ENCODE measurements around the genes ARNT2 and MEX3B.

- PRO-cap: no peak
These were observed 22.7 kb downstream of the ZFAND6 start for GRCh38 chr15:80082143-80082552.

DNA sequence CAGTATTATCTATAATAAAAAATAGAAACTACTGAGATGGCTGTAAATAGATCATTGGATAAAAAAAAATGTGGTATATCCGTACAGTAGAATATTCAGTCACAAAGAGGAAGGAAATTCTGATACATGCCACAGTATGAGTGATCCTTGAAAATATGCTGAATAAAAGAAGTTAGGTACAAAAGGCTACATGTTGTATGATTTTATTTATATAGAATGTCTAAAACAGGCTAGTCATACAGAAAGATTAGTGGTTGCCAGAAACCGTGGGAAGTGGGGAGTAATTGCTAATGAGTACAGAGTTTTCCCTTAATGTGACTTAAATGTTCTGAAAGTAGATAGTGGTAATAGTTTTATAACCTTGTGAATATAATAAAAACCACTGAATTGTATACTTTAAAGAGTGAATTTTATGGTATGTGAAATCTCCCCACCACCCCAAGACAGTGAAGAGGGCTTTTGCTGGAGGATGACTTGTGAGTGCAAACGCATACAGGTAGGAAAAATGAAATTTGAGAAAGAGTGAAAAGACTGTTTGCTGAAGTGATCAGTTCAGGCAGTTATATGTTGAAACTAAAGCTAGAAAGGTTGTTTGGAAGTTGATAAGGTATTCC, 24.8 kb upstream of the FAH start:
- PRO-cap: no peak

DNA sequence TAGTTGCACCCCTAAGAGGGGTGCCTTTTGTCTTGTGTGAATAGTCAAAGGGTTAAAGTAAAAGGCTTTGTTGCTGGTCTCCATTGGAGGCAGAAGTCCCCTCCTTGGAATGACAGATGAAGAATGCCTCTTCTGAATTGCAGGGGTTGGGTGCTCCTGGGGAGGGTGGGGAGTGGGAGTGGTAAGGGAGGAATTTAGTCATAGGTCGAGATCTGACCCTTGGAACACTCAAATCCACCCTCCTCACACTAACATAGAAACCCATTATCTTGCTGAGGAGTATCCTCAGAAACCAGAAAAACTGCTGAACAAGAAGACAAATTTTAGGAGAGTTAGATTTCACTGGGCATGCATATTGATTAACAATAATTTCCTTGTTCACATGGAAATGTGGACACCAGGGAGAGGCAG, 4.7 kb downstream of the CTXND1 start:
- PRO-cap: no peak

- PRO-cap: unidirectional peak, plus-strand start at chr15:80404348; unidirectional peak, minus-strand start at chr15:80404404
These were observed at the start of gene ARNT2 for GRCh38 chr15:80403439-80404619. Gene ARNT2, plus strand, starts transcription at chr15:80404382.

- PRO-cap: unidirectional peak, minus-strand start at chr15:80404809
These were observed 427 bp downstream of the ARNT2 start for GRCh38 chr15:80404620-80404998.

DNA sequence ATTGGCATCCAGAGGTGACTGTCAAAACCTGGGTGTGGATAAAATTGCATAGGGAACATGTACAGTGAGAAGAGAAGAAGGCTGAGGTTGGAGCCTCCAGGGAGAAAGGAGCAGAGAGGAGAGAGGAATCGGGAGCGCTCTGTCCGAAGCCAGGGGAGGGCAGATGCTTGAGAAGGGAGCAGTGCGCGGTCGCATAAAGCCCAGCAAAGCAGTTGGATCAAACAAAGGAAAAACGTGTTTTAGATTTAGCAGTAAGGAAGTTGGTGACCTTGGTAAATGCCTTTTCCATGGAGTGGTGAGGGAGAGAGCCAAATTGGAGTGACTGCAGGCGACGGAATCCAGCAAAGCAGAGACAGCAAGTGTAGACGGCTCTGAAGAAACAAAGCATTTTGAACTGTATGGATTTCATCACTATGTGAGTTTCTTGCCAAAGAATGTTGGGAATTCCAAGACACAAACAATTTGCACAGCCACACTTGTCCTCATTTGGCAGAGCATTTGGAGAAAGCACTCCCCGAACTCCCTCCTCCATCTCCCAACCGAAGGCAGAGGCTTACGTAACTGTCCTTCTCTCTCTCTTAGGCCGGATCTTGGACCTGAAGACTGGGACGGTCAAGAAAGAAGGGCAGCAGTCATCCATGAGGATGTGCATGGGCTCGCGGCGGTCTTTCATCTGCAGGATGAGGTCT, 103.5 kb downstream of the ARNT2 start:
- PRO-cap: no peak

GRCh38 chr15:80584470-80585145, 110.5 kb upstream of the ABHD17C start:
- PRO-cap: no peak

DNA sequence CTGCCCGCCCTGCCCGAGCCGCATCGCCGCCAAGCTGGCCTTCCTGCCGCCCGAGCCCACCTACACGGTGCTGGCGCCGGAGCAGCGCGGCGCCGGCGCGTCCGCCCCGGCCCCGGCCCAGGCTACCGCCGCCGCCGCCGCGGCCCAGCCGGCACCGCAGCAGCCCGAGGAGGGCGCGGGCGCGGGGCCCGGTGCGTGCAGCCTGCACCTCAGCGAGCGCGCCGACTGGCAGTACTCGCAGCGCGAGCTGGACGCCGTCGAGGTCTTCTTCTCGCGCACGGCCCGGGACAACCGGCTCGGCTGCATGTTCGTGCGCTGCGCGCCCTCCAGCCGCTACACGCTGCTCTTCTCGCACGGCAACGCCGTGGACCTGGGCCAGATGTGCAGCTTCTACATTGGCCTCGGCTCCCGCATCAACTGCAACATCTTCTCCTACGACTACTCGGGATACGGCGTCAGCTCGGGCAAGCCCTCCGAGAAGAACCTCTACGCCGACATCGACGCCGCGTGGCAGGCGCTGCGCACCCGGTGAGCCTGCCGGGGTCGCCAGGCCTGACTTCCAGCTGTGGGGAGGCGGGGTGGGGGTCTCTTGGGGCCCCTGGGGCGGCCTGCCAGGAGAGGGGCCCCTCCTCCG, 499 bp downstream of the ABHD17C start:
- PRO-cap: unidirectional peak, minus-strand start at position 226 of the sequence

GRCh38 chr15:80699879-80700487, 4.9 kb downstream of the ABHD17C start:
- PRO-cap: no peak

- PRO-cap: no peak
These were observed 41.1 kb upstream of the CEMIP start for GRCh38 chr15:80737616-80738849.

GRCh38 chr15:80777012-80777642, 2.0 kb upstream of the CEMIP start:
- PRO-cap: no peak

- PRO-cap: no peak
These were observed 4.6 kb downstream of the MESD start for GRCh38 chr15:80984794-80985639.

DNA sequence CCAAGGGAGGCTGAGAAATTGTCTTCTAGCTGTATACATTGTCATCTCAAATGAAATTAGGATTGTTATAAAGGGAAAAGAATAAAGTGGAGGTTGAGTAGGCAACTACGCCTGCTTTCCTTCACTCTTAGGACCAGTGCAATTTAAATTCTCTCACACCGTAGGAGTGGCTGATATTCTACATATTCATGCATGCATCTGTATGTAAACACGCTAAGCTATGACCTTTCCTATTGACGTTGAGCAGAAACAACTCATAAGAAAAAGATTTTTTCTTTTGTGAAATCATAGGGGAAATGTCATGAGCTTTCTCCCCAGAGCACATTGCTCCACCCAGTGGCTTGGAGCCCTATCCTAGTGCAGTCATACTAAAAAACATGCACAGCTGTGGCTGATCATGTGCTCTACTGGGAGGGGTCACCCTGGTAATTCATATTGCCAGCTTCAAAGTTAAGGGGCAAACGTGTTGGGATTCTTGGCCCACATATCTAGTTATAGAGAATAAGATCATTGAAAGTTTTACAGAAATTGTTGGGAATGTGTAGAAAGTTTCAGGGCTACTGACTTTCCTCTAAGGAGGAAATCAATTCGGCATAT, 1.8 kb upstream of the MESD start:
- PRO-cap: no peak

- PRO-cap: no peak
These were observed 30.2 kb downstream of the CFAP161 start for GRCh38 chr15:81164368-81164650.

DNA sequence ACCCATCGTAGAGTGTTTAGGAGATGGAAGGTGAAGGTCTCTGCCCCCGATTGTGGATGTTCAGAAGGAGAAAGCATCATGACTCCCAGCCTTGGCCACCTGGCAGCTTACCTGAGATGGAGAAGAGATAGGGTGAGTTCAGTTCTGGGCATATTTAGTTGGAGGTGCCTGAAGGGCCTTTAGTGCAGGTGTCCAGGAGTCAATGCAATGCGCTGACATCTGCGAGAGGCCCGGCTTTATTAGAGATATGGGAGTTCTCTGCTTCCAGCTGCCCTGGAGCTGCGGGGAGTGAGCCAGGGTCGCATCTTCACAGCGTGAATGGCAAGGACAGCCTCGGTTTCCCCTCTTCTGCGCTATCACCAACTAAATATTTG, 727 bp upstream of the STARD5 start:
- PRO-cap: no peak

GRCh38 chr15:81798074-81798851, 247.6 kb downstream of the MEX3B start:
- PRO-cap: no peak

GRCh38 chr15:82043063-82044114, 2.4 kb downstream of the MEX3B start:
- PRO-cap: no peak

- PRO-cap: bidirectional peak, plus-strand start at chr15:82046260, minus-strand start at chr15:82046139
These were observed at the start of gene MEX3B for GRCh38 chr15:82045947-82046558. Gene MEX3B, minus strand, starts transcription at chr15:82046018.

DNA sequence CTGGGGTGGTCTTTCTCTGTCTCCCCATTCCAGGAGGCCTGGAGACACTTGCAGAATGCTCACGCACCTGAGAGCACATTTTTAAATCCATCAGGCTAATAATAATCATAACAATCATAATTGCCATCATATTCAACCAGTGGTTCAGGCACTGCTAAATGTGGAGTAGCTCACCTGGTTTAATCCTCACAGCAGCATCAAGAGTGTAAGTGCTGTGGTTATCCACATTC, 33.9 kb downstream of the SAXO2 start:
- PRO-cap: no peak

DNA sequence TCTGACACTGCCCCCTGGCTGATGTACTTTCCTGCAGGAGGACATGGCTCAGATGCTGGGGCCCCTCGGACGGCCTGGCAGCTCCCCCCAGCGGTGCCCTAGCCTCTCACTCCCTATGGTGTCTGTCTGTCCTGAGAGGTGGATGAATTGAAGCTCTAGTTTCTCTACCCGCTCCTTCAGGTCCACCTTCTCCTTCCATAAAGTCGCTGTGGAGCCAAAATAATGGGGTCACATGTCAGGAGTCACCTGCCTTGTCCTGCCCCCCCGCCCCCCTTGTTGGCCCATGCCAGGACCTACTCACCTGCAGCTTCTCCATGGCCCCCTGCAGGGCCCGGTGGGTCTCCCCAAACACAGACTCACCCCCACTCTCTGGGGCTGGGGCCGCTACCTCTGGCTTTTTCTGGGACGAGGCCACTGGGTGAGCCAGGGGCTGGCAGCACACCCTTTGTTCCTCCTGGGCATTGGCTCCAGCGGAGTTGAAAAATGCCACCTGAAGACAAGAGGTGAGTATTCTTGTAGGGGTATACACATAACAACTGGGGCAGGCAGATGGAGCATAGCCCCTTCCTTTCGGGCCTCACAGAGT, 47.6 kb downstream of the GOLGA6L9 start:
- PRO-cap: no peak

All from left common carotid artery plus branches (tissue), 1 donor.